Metastatic Liver Carcinoma in the Lung (tissue), 2 donors: ENCODE measurements around a stretch of chr10.

GRCh38 chr10:75230997-75231908, 4.5 kb downstream of the COMTD1 start:
- PRO-cap, 2 experiments, result no peak in any of the 2 experiments

- PRO-cap, 2 experiments, result no peak in any of the 2 experiments
These were observed 3.7 kb downstream of the COMTD1 start for GRCh38 chr10:75231909-75232575.

- PRO-cap, 2 experiments, result no peak in any of the 2 experiments
These were observed 47.5 kb upstream of the COMTD1 start for GRCh38 chr10:75283194-75283719.

DNA sequence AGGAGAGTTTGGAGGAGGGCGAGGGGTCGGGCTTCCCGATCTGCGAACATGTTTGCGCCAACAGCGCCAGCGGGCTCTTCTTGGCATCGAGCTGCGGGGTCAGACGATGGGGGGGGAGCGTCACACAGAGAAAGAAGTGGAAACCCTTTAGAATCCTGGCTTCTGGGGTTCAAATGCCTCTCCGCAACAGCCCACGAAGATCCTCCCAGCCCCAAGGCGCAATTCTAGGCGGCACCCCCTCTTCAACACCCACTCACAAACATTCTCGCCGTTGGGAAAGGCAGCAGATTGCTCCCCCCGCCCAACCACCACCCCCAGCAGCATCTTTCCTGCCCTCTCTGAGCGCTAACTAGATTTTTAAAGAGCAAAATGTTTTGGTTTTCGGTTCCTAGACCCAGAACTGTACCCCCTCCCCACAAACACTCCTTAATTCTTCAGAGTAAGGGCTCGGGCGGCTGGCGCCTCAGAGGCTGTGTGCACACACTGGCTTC, 1.2 kb downstream of the ZNF503 start:
- PRO-cap, 2 experiments, result peak in 1 of 2 experiments; most common plus-strand start position 86 of the sequence (in 1); most common minus-strand start position 54 of the sequence (in 1)

GRCh38 chr10:75498093-75498653, 66.7 kb downstream of the LRMDA start:
- PRO-cap, 2 experiments, result no peak in any of the 2 experiments

GRCh38 chr10:75956735-75957054, 525.3 kb downstream of the LRMDA start:
- PRO-cap, 2 experiments, result no peak in any of the 2 experiments

GRCh38 chr10:76251774-76252452, 820.5 kb downstream of the LRMDA start:
- PRO-cap, 2 experiments, result no peak in any of the 2 experiments

- PRO-cap, 2 experiments, result no peak in any of the 2 experiments
These were observed 1004.8 kb downstream of the LRMDA start for GRCh38 chr10:76436184-76436631.

DNA sequence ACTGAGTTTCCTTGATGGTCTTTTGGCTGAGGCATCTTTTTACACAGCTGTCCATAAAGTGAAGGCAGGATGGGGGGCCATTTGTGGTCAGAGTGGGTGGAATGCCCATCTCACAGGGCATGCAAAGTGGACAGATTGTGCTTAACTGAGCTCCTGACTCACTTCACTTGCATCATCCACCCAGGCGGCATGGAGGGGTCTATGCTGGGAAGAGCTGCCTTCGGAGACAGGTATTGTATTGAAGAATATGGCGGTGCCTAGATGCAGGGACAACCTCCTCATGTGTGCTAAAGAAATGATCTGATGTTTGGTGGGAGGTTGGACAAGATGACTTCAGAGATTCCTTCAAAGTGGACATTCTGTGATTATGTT, 905.2 kb downstream of the KCNMA1 start:
- PRO-cap, 2 experiments, result no peak in any of the 2 experiments

DNA sequence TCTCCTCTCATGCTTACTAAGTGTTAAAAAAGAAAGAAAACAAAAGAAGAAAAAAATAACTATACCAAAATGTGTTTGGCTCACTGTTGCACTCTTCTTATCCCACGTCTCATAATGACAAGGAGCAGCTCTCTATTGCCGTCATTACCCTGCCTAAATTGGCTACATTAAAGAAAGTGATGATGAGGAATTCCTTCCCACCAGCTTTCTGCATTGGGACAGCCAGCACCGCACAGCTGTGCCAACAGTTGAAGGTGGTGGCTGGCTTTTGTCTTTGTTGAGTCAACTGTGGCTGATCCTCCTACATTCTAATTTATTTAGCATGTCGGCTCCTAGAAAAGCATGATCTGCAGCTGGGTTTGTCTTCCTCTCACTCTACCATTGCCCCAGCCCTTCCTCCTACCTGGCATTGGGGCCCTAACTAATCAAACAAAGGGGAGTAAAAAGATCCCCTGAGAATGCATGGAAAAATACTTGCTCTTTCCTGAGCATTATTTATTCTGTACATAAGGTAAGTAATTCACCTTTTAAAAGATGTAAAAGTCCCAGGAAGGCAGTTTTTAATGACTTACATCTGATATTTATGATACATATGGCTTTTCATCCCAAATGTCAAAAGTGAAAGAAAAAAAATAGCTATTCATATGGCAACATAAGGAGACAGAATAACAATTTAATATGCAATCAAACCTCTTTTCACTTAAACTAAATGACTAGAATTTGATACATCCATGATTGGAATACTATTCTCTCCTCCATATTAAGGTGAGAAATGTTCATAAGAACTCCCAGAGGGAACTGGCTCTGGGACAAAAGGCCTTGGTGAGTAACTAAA, 751.6 kb downstream of the KCNMA1 start:
- PRO-cap, 2 experiments, result no peak in any of the 2 experiments

DNA sequence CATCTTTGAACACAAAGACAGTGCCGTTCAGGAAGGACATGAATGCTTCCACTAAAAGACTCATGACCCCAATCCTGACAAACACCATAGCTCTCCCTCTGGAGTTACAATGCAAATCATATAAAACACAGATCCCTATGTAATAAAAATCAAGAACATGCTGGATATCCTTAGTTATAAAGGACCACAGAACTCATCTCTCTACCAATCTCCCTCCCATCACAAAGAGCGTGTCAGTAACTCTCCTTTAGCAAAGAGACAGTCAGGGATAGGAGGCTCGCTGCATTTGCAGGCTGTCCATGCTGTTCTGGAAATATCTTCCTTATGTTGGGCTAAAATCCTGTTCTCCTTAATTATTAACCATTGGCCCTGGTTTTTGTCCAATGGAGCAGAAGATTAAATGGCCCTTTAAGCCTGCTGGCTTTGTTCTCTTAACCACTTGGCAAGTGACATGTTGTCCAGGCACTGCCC, 700.7 kb downstream of the KCNMA1 start:
- PRO-cap, 2 experiments, result no peak in any of the 2 experiments

DNA sequence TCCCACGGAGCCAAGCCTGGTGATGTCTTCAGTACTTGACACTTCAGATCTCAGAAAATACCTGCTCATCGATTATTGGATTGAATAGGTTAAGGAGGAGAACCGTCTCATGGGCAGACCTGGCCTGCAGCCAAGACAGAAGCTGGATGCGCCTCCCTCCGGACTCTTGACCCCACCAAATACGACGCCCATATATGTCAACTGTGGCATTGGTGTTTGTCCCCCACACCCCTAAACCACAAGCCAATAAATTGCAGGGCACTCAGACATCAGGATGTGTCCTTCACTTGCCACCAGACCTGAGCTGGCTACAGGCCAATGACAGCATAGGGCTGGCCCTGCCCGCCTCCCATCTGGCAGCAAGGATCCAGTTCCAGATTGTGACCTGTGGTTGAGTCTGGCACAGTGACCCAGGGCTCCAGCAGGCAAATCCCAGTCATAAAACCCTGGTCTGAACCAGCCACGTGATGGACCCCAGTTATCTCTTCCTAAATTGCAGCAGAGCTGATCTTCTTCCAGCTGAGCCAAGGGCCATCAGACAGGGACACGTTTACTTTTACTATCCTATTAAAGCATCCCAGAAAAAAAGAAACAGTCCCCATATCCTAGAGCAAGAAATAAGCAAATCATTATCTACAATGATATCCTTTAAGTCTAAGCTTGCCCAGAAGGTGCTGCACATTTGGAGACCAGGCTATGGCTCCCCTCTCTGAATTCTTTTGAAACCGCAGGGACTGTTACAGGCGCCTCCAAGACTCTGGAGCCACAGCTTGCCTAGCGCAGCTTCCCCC, 157.5 kb downstream of the KCNMA1 start:
- PRO-cap, 2 experiments, result peak in 1 of 2 experiments; most common plus-strand start position 514 of the sequence (in 1)

- PRO-cap, 2 experiments, result no peak in any of the 2 experiments
These were observed 147.8 kb downstream of the KCNMA1 start for GRCh38 chr10:77489736-77490188.

GRCh38 chr10:77554881-77555522, 82.6 kb downstream of the KCNMA1 start:
- PRO-cap, 2 experiments, result peak in 1 of 2 experiments; most common plus-strand start chr10:77555307 (in 1); most common minus-strand start chr10:77555046 (in 1)

- PRO-cap, 2 experiments, result no peak in any of the 2 experiments
These were observed 935 bp downstream of the KCNMA1 start for GRCh38 chr10:77636639-77637107.

GRCh38 chr10:77638346-77638838, 784 bp upstream of the KCNMA1 start:
- PRO-cap, 2 experiments, result no peak in any of the 2 experiments

DNA sequence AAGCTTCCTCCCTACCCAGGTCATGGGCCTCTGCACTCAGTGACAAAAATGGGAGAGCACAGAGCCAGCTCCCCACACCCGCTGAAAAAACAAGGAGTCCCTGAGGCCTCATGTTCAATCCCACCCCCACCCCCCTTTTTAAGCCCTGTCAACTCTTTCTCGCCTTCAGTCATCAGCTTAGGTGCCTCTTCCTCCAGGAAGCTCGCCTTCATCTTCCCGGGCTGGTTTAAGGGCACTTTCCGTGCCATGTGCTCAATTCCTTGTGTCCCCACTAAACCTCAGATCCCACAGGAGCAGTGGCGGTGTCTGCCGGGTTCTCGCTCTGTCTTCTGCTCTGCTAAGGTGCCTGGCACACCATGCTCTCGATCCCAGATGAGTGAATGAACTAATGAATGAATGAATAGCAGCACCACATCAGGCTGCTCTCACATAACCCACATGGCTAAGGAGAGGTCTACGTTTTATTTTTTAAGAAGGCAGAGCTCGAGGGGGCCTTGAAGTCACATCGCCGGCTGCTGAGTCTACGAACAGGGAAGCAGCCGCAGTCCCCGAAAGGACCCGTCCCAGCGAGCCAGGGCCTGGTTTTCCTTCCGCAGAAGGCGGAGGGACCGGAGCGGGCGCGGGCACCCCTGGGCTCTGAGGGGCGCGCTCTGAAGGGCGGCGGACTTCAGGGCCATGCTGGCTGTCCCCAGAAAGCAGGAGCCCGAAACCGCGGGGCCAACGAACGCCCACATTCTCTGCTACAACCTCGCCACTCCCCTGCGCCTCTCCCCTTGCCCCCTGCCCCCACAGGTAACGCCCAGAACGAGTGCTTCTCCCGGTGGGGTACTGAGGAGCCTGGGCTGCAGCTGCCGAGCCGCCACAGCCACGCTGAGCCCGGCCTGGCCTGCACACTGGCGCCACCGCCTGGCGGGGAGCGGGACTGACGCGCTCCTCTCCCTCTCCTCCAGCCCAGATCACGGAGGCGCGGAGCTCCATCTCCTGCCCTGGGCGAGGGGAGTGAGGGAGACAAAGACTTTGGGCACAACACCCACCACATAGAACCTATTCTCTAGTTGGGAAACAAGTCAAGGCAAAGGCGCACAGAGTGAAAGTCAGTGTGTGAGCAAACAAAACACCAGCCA, 73.5 kb upstream of the KCNMA1 start:
- PRO-cap, 2 experiments, result no peak in any of the 2 experiments

GRCh38 chr10:77763663-77764053, 126.0 kb upstream of the KCNMA1 start:
- PRO-cap, 2 experiments, result no peak in any of the 2 experiments

DNA sequence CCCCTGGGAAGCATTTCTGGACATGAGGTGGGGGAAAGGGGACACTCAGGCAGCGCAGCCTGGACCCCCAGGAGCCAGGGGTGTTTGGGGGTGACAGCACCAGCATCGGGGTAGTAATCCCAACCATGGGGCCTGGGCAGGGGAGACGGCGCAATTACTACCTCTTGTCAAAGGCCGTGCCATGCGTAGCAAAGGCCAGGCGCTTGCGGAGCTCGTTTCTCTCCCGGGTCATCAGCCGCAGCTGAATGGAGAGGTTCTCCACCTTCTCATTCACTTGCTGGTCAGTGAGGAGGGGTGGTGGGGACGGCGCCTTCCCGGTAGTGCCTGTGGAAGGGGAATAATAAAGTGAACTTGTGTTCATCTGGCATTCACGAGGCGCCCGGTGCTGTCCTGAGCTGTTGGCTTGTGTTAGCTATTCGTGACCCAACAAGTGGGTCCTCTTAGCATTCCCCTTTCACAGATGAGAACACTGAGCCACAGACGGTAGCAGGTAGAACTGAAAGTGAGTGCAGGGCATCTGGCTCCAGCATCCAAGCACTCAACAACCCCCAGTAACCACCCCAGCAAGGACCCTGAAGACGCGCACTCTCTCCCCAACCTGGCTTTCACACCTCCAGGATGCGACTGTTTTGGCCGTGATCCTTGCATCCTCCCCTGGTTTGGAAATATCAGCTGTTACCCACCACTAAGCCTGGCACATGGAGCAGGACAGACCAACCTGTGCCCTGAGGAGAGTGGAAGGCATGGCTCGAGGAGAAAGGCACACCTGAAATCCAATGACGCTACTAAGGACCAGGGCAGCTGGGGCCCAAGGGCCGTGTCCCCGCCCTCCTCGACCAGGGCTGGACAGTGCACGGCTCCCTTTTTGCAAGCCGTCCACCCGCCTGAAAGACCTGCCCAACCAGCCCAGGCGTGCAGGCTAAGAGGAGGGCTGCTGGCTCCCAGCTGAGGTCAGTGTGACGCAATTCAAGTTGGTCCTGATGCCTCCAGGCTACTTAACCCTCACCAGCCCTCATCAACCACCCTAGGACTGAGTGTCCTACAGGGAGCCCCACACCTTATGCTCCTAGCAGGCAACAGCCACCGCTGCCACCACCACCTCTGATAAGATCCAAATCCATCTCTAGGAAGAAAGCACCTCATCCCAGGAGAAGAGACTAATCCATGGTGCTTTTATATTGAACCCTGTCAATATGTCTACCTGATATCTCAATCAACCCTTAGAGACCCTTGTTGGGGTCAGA, 69.6 kb downstream of the DLG5 start:
- PRO-cap, 2 experiments, result no peak in any of the 2 experiments

DNA sequence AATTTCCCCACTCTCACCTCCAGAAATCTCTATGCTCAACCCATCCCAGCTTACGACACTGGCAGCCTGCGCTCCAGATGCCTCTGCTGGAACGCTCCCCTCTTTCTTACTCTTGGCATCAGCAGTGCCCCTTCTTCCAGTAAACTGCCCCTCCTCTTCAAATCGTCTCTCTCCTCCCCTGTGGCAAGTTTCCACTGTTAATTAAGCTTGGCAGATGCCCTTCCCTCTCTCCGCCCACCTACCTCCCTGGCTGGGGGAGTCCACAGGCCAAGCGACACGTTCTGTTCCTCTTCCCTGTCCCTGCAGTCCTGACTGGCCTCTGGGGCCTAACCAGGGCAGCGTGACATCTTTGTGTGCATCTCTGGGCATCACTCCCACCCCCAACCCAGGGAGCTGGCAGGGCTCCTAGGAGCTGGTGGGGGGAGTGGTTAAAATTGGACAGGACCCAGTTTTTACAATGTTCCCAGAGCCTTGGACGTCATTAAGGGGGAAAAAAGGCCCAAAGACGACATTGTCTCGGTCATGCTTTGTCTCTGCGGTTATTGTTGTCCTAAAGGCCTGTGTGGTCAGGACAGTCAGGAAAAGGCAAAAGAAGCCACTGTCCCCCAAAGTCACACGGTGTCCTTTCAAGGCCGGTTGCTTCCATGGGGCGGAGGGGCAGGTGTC, 54.3 kb downstream of the DLG5 start:
- PRO-cap, 2 experiments, result no peak in any of the 2 experiments